Cardiac fibroblast (primary cell): ENCODE results near the genes MAPKBP1 and CKMT1B.

DNA sequence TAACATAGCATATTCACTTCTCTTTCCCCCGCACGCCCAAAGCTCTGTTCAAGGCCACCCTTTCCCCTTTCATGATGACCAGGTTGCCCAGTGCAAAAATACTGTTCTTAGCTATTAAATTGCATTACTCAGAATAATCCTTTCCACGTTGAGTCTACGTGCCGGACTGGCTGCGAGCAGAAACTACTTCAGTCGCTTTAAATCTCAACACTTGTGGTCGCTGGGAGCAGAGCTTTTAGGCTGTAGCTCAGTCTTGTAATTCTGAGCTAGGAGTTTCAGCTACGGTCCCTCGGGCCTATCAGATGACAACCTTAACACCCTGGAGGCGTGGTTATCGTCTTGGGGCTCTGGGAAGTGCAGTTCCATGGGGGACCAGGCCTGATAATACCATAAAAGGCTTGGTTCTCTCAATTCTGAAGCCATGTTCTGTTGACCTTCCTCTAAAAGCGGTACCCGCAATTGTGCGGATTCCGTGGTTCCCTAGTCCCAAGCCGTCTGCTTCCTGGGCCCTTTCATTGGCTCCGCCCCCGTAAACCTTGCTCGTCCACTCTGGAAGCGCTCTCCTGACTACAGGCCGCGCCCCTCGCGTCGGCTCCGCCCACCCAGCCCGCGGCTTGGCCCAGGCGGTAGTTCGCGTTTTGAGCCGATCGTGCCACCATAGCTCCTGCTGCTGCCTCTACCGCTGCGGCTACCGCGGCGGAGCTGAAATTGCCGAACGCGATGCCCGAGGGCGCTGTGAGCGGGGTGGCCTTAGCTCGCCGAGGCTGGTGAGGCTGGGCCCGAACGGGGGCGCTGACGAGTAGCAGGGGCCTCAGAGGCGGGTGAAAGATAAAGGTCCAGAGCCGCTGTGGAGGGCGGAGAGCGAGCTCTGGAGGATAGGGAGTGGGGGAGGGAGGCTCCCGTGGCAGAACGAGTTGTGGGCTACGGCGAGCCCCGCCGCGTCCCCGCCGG is at the start of gene MAPKBP1:
Gene MAPKBP1 (plus strand): TSS at position 641 of the 951 bp plus-strand sequence.
- RRBS = no CpG with 5 or more reads among the region's 64 CpGs

DNA sequence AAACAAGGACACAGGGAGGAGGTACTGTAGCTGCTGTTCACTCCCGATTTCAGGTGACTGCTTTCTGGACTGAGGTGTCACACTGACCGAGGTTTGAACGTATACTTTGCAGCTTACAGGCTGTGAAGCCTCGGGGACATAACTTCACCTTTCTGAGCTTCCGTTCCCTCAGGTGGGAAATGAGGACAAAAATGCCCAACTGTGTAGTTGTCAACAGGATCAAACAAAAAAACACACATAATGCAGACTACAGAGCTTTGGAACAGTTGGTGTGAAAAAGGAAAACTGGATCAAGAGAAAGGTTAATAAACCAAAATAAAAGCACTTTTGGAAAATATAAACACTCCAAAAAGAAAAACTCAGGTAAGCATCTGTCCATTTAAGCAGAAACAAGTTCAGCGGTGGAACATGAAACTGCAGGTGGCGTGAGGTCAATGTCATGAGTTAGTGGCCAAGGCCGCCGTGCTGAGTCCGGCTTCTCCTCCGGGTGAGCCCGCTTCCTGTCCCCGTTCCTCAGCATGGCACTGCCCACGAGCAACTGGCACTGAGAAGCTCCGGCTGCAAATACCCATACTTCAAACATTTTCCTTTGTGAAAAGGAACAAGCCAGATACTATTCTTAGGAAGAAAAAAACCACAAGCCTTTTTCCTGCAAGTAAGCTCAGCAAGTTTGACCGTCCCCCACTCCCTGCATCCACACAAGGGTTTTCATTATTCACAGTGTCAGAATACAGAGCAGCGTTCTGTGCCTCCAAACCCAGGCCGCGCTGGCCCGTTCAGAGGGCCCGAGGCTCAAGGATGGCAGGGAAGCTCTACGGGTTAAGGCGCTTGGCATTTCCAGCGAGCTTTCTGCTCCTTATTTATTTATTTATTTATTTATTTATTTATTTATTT is 22.6 kb upstream of the SPTBN5 start:
- RRBS = 80% methylated on average over 5 of the region's 24 CpGs

DNA sequence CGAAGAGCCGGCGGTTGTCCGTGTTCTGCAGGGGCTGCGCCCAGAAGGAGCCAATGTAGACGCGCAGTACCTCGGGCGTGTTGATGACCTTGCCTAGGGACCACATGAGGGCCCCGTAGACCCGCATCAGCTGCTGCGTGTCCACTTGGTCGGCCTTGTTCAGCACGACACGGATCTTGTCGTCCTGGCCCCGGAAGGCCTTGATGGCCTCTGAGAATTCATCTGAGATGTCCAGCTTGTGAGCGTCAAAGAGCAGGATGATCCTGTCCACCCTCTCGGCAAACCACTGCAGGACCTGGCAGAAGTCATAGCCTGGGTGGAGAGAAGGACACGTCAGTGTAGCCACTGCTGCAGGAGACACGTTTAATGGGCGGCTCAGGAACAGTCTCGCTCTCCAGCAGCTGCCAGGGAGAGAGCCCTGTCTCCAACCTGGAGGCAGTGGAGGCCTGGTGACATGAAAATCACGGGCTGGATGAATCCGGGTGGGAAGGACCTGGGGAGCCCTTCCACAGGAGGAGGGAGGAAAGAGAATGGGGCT is 25.5 kb upstream of the SPTBN5 start:
- RRBS = no CpG with 5 or more reads among the region's 25 CpGs

GRCh38 chr15:41936499-41937605 is 35.5 kb downstream of the EHD4 start:
- RRBS = 17% methylated on average over 5 of the region's 20 CpGs

GRCh38 chr15:41937606-41938083 is 34.7 kb downstream of the EHD4 start:
- RRBS = no CpG with 5 or more reads among the region's 4 CpGs

DNA sequence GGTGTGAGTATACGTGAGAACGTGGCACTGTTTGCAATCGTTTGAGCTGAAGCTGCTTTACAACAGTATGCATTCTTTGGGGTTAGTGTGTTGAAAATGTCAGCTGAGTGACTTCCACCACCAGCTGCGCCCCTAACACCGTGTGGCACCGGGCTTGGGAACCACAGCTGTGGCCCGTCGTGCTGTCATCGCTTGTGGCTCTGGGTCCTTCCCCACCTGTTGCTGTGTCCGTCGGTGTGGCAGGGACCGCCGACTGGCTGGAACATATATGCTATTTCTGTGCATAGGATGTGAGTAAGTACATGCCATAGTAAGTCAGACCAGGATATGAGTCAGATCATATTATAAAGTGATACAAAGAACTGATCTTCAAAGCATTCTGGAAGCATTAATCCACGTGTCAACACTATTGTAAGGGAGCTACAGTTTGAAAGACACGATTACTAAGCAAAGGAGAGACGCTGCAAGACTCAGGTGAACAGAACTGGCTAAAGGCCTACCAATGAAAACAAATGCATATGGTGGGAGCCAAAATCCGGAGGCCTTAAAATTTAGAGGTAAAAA is 31.9 kb downstream of the EHD4 start:
- RRBS = no CpG with 5 or more reads among the region's 17 CpGs

DNA sequence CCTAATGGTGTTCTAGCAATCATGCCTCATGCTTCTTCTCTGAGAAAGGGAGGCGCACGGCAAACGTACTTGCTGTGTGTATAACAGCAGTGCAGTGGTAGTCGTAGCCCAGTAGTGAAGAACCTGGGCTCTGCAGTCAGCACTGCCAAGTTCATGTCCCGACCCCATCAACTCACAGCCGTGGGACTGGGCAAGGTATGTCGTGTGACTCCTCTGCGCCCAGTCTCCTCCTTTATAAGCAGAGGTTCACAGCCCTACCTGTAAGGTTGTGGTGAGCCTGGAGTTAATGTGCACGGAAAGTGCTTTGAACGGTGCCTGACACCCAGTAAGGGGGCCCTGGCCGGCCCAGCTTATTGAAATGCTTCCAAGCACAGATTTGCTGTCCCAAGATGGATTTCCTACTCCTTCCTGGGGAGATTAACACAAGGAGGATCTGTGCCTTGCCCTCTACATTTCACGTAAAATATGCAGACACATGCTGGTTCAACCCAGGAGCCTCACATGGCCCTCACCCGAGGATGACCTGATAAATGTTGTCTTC is 26.6 kb downstream of the EHD4 start:
- RRBS = no CpG with 5 or more reads among the region's 13 CpGs

GRCh38 chr15:42094644-42095217 is 369 bp upstream of the PLA2G4D start:
- RRBS = no CpG with 5 or more reads among the region's 7 CpGs

DNA sequence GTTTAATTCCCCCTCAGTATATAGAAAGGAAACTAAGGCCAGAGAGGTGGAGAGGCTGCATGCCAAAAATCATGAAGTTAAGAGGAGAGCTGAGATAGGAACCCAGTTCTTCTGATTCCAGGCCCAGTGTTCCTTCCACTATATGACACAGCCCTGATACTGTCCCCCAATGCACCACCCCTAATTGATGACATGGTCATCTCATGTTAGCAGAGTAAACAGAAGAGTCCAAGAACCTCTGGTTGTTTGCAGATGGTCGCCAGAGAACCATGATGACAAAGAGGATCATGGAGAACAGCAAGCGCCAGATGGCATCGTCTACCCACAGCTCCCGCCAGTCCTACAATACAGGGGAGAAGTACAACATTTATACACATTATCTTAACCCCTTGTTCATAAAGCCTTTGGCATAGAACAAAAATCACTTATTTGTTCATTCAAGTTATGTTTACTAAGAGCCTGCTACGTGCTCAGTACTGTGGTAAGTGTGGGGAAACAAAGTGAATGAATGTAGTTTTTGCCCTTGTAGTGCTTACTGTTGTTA is 18.5 kb upstream of the VPS39 start:
- RRBS = no CpG with 5 or more reads among the region's 5 CpGs

GRCh38 chr15:42287647-42287951 is 14.4 kb upstream of the TMEM87A start:
- RRBS = no CpG with 5 or more reads among the region's 3 CpGs

- RRBS = no CpG with 5 or more reads among the region's 13 CpGs
Measured at GRCh38 chr15:42404509-42405344, 45.4 kb downstream of the CAPN3 start.

- RRBS = no CpG with 5 or more reads among the region's 1 CpG
Measured at GRCh38 chr15:43168220-43168594, 17.0 kb upstream of the CCNDBP1 start.

- RRBS = no CpG with 5 or more reads among the region's 10 CpGs
Measured at GRCh38 chr15:43329029-43329467, 1.3 kb downstream of the LCMT2 start.

- RRBS = 2% methylated on average over 3 of the region's 9 CpGs
Measured at GRCh38 chr15:43509831-43510520, 7.4 kb upstream of the MAP1A start.

DNA sequence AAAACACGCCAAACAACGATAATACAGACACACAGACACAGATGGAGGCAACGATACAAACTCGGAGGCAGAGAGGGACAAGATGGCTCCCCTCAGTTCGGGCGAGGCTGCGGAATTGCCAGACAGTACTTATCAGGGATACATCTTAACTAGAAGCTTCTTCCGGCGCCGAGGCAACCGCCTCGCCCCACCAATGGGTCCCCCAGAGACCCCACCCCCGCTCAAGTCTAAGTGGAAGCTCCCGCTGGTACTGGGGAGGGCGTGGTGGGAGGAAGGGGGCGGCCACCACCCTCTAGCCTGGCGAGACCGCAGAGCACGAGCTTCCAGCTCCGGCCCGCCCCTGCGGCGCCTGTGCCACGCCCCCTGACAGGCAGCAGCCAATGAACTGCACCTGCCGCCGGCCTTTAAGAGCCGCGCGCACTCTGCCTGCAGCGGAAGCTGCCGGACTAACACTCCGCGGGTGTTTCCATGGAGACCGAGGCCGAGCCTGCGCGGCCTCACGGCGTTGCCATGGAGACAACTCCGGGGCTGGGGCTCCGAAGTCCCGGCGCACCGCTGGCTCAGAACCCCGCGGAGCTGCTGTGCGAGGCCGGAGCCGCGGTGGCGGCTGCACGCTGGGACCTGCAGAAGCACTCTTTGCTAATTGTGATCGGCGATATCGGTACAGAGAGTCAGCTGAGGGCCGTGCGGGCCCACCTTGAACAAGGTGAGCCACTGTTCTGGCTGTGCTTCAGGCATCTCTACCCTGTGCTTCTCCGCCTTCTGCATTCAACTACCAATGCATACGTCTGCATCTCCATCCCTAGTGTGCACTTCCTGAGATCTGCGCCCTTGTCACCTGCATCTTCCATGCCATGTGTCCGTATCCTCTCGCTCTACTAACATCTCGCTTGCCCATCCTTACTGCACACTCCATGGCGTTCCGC is 6.6 kb upstream of the MAP1A start:
- RRBS = 1% methylated on average over 27 of the region's 65 CpGs

- RRBS = no CpG with 5 or more reads among the region's 5 CpGs
Measured at GRCh38 chr15:43534453-43535591, 17.4 kb downstream of the MAP1A start.

- RRBS = no CpG with 5 or more reads among the region's 38 CpGs
Measured at GRCh38 chr15:43593796-43594298, at the start of gene CKMT1B. TSS of gene CKMT1B (plus strand) at chr15:43594027.

- RRBS = no CpG with 5 or more reads among the region's 16 CpGs
Measured at GRCh38 chr15:43633144-43634030, 14.8 kb upstream of the STRC start.

DNA sequence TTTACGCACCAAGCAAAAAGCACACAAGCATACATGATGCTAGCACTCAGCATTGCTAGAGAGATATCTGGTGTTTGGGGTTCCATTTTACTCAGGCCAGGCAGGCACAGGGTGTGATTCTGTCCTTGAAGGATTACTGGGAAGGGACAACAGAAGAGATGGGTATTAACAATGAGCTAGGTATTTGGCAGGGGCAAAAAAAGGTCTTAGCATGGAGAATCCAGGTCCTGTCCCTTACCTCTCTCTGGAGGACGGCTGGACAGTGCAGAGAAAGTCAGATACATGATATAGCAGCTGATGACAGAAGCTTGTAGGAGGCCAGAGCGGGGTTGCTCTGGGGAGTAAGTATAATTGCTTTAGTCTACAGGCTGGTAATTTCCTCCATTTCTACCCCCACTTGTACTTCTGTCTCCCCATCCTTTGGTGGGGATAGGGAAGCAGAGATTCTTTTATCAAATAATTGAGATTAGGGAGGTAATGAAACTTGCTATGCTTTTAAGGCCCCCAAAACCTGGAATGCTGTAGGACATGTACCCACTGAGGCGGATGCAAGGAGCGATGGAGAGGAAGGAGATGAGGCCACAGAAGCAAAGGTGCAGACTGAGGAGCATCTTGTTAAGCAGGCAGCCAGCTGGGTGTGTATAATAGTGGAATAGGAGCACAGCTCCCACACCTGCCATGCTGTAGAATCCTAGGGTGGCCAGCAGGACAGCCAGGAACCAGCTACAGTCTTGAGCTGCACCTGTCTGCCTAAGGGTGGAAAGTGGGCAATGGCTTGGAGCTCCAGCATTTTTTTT is 3.2 kb downstream of the SERINC4 start:
- RRBS = no CpG with 5 or more reads among the region's 5 CpGs